ENCODE measurements around a stretch of chr6.

DNA sequence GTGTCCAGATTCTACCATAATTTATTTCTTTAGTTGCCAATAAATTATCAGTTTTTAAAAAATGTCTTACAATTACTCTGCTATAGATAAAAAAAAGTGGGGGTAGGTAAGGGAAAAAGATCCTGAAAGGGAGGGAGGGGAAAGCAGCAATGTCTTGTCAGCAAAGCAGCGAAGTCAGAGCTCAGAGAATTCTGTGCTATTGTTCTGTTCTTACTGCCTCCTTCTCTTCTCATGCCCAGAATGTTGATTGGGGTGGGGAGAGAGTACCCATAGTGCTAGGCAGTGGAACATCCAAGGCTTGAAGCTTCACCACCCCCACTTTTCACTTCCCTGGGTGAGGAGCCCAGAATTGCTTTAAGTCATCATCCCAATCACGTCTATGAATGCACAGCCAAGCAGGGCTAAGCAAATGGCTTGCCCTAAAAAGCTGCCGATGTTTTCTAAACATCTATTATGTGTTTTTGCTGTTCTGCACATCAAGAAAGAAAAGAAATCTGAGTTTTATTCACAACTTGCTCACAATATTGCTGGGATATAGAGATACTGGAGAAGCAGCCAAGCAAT is 16.5 kb downstream of the REPS1 start:
- PRO-cap: no peak
- RAMPAGE, long total RNA, 3 experiments: no peak in any of the 3 experiments

- PRO-cap: no peak
- RAMPAGE, long total RNA, 3 experiments: no peak in any of the 3 experiments
These were observed 988 bp upstream of the REPS1 start for GRCh38 chr6:138989032-138989450.

GRCh38 chr6:139135555-139136501 is 948 bp downstream of the HECA start:
- PRO-cap: unidirectional peak, plus-strand start at chr6:139135577; bidirectional peak, plus-strand start at chr6:139135831, minus-strand start at chr6:139135762; unidirectional peak, minus-strand start at chr6:139136180
- RAMPAGE, long total RNA, 3 experiments: no peak in any of the 3 experiments

- PRO-cap: no peak
- RAMPAGE, long total RNA, 3 experiments: no peak in any of the 3 experiments
These were observed 43.3 kb downstream of the HECA start for GRCh38 chr6:139178124-139178575.

DNA sequence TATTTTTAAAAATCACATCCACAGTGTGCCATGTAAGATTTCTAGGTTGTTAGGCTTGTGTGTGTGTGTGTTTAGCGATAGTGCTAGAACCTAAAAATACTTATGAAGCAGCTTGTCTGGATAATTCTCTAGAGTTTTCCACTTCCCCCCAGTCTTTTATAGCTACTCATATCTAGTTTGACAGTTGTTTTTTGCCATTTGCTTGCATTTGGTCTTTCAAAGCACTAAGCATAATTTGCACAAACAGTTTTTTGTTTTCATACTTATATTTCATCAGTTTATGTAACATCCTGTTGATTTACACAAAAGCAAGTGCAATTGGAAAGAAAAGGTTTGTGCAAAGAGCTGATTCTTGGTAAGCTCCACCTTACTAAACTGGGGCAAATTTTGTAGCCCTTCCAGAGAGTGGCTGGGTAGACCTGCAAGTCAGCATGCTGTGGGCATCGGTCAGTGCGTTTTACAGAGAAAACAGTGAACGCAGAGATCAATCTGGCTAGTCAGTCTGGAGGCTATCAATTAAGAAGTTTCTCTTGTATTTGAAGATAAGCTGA is 34.6 kb downstream of the TXLNB start:
- PRO-cap: no peak
- RAMPAGE, long total RNA, 3 experiments: no peak in any of the 3 experiments

GRCh38 chr6:139325026-139325338 is 33.2 kb upstream of the TXLNB start:
- PRO-cap: no peak
- RAMPAGE, long total RNA, 3 experiments: no peak in any of the 3 experiments

GRCh38 chr6:139442112-139442499 is 67.7 kb upstream of the CITED2 start:
- PRO-cap: no peak
- RAMPAGE, long total RNA, 3 experiments: no peak in any of the 3 experiments

- PRO-cap: no peak
- RAMPAGE, long total RNA, 3 experiments: no peak in any of the 3 experiments
These were observed 165.3 kb upstream of the CITED2 start for GRCh38 chr6:139539775-139540183.

GRCh38 chr6:139597559-139598317 is 223.3 kb upstream of the CITED2 start:
- PRO-cap: no peak
- RAMPAGE, long total RNA, 3 experiments: no peak in any of the 3 experiments

DNA sequence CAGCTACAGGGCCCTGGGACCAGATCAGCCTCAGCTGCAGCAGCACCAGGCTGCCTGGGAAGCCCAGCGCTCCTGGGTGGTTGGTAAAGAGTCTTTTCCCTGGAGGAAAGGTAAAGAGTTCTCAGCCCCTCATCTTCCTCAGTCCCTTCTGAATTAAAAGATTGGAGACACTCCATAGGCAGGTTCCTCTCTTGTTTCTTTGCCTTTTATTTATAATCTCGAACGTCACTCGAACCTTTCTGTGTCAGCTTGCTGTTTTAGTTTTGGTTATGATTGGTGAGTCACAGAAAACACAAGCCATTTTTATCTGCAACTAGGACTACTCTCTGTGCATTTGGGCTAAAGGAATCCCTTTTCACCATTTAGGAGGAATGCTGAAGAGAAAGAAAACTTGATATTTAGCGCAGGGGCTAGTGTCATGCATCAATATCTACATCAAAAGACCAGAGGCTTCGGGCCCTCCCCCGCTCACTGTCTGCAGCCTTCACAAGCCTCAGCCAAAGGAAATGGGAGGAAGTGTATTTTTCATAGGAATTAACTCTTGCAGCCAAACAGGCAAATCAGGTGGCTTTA is 507.7 kb upstream of the CITED2 start:
- PRO-cap: no peak
- RAMPAGE, long total RNA, 3 experiments: no peak in any of the 3 experiments

GRCh38 chr6:140883775-140884306 is 1248.9 kb upstream of the GJE1 start:
- PRO-cap: no peak
- RAMPAGE, long total RNA, 3 experiments: no peak in any of the 3 experiments

GRCh38 chr6:141402908-141403651 is 729.6 kb upstream of the GJE1 start:
- PRO-cap: no peak
- RAMPAGE, long total RNA, 3 experiments: no peak in any of the 3 experiments

DNA sequence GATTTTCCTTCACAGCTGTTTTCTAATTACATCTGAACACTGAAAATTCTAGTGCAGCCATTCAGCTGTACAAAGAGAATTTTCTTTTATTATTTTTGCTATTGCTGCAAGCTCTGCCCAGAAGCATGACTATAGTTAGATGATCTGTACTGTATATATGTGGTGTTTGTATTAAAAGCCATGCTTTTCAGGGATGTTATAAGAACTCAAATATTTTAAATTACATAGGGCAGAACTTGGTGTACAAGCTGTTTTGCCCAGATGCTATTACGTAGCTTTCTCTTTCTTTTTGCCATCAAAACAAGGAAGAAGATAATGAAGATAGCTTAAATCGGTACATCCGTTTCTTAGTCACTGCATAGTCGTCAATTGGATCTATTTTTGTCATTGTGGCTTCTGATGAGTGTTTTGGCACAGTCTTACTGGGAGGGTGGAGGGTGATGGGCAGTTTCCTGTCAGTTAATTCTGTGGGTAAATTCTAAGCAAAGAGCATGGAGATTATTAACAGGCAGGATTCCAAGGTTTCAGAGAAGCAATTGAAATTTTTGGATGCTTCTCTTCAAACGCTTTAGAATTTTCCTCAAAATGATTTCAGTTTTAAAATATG is 649.2 kb upstream of the GJE1 start:
- PRO-cap: no peak
- RAMPAGE, long total RNA, 3 experiments: no peak in any of the 3 experiments

DNA sequence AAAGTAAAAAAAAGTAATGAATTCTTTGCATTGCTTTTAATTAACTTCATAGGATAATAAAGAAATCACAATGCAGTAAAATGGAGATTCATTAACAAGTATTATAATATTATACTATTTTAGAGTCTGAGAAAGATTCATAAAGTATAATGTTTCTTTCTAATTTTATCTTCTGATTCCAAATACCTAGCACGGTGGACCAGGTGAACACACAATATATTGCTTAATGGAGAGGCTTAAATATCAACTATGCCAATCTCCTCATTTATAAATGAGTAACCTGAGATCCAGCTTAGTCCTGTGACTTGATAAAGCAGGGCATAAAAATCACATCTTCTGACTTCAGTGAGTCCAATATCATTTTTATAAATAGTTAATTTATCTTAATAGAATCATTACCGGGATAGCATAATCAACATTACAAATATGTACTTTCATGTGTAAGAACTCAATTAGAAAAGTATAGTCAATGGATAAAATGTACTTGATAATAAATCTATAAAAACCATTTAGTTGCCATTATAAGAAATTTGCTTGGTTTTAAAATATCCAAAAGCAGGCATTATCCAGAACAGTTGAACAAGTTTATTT is 144.4 kb upstream of the GJE1 start:
- PRO-cap: no peak
- RAMPAGE, long total RNA, 3 experiments: no peak in any of the 3 experiments

DNA sequence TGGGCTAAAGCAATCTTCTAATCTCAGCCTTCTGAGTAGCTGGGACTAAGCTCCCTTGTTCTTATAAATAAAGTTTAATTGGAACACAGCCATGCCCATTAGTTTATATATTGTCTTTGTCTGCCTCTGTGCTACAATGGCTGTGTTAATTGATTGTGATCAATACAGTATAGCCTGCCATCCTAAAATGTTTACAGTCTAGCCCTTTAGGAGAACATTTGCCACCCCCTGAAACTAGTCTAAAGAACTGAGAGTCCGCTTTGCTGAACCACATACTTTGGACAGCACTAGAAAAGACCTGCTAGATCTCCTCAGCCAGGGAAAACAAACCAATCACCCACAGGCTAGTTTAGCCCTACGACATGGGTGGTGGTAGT is 72.1 kb downstream of the ADGRG6 start:
- PRO-cap: no peak
- RAMPAGE, long total RNA, 3 experiments: no peak in any of the 3 experiments

GRCh38 chr6:142702404-142703121 is 242.4 kb downstream of the HIVEP2 start:
- PRO-cap: no peak
- RAMPAGE, long total RNA, 3 experiments: no peak in any of the 3 experiments

DNA sequence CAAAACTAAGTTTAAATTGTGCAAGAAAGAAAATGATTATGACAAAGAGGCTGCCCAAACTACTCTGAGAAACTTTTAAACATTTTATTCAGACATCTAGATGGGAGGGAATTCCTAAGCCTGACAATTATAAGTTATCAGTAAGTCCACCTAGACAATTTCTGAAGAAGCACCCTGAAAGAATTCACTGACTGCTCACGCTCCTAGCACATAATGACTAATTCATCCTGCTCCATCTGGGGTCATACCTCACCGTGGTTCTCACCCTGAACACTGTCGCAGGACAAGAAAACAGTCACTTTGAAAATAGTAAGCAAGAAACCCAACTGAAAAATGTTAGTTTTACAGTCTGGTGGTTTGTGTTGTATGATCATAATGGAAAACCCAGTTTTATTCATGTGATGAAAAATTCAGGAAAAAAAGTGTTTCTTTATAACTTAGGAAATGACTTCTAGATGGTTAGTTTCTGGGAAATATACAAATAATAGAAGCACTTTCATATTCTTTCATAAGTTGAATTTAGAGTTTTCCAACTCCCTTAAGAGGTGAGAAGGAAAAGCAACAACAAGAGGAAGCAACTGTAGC is 94.3 kb downstream of the HIVEP2 start:
- PRO-cap: no peak
- RAMPAGE, long total RNA, 3 experiments: no peak in any of the 3 experiments

GRCh38 chr6:142879473-142880230 is 65.3 kb downstream of the HIVEP2 start:
- PRO-cap: no peak
- RAMPAGE, long total RNA, 3 experiments: start-site peak on the minus strand in 1 of 3 experiments, at chr6:142879692-142879749 at its widest, 6 reads per replicate

GRCh38 chr6:142921981-142922536 is 22.9 kb downstream of the HIVEP2 start:
- PRO-cap: no peak
- RAMPAGE, long total RNA, 3 experiments: start-site peak on the minus strand in 1 of 3 experiments, at chr6:142922299-142922387 at its widest, 7 reads per replicate

- PRO-cap: no peak
- RAMPAGE, long total RNA, 3 experiments: no peak in any of the 3 experiments
These were observed 3.6 kb upstream of the HIVEP2 start for GRCh38 chr6:142948652-142948851.

Measured in tibial nerve (tissue), 3 donors.